Mammary microvascular endothelial cell (primary cell): Measurements from ENCODE around the genes RPL36, DUS3L and CLPP.

GRCh38 chr19:5111396-5111975 lies 142.6 kb downstream of the KDM4B start:
- RAMPAGE, long total RNA = no peak

GRCh38 chr19:5152181-5152929 lies 183.4 kb downstream of the KDM4B start:
- RAMPAGE, long total RNA = no peak

- RAMPAGE, long total RNA = no peak
Observed at GRCh38 chr19:5255950-5256579, 84.5 kb downstream of the PTPRS start.

GRCh38 chr19:5336411-5336922 lies 4.1 kb downstream of the PTPRS start:
- RAMPAGE, long total RNA = no peak

GRCh38 chr19:5537711-5538433 lies 82.7 kb downstream of the ZNRF4 start:
- RAMPAGE, long total RNA = no peak

GRCh38 chr19:5689893-5690397 lies at the start of gene RPL36:
Gene RPL36 (plus strand): TSS chr19:5690295.
- RAMPAGE, long total RNA = start-site peak on the plus strand at chr19:5690236-5690350, 10,608 and 6,003 reads in 2 replicates

DNA sequence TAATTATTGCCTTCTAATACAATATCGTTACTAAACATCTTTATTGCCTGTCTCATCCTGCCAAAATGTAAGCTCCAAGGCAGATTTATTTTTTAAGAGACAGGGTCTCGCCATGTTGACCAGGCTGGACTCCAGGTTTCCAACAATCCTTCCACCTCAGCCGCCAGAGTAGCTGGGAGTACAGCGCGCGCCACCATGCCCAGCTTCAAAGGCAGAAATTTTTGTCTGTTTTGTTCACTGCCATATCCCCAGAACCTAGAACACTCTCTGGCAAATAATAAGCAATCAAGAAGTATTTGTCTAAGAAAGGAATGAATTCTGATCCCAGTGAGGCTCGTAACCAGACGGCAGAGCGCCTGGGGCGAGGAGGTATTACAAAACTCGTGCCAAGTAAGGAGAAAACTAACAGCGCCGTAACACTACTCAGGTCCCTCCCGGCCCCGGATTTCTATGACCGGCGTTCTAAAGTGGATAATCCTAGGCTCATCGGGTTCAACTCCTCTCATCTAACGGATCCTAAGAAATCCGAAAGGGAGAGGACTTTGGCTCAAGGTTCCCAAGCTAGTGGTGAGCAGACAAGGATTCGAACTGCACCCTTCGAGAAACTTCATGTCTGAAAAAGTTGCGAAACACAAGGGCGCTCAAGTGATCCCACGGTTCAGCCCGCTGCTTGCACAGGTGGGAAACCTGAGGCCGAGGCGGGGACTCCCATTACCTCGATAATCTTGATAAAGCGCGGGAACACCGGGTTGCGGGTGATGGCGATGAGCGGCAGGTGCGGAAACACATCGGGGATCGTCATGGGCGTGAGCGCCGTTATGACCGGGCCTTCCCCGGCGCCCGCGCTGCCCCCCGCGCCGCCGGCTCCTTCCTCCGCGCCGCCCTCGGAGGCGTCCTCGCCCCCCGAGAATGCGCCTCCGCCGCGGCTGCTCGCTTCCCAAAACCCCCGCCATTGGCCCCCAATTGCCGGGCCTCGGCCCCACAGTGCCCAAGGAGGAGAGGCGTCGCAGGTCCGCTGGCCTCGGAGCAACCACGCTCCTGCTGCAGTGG lies 632 bp downstream of the LONP1 start:
- RAMPAGE, long total RNA = no peak

GRCh38 chr19:5791082-5791564 lies at the start of gene DUS3L:
Gene DUS3L (minus strand): TSS chr19:5791163.
- RAMPAGE, long total RNA = start-site peak on the minus strand at chr19:5791152-5791176, 862 and 118 reads in 2 replicates

DNA sequence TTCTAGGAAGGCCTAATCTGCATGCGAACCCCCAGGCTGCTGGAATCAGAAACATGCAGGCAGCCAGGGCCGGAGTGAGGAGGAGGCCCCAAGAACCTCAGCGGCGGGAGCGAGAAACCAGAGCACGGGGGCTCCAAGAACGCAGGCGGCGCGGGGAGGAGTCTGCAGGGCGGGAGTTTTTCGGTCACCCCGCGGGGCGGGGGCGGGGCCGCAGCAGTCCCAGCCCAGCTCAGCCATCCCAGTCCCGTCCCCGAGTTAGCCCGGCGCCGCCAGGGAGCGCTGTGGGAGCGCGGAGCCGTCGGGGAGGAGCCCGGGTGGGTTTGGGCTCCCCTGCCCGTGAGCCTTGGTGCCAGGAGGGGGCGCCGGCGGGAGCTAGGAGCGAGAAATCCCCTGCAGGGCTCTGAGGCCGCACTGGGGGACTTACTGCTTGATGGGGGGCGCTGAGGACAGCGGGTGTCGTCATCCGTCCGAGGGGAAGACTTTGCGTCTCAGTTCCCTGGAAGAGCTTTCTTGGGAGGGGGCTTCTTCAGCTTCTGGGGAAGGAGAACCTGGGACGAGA lies 911 bp upstream of the NRTN start:
- RAMPAGE, long total RNA = no peak

- RAMPAGE, long total RNA = no peak
Observed at GRCh38 chr19:5847233-5847746, 7.8 kb upstream of the FUT6 start.

DNA sequence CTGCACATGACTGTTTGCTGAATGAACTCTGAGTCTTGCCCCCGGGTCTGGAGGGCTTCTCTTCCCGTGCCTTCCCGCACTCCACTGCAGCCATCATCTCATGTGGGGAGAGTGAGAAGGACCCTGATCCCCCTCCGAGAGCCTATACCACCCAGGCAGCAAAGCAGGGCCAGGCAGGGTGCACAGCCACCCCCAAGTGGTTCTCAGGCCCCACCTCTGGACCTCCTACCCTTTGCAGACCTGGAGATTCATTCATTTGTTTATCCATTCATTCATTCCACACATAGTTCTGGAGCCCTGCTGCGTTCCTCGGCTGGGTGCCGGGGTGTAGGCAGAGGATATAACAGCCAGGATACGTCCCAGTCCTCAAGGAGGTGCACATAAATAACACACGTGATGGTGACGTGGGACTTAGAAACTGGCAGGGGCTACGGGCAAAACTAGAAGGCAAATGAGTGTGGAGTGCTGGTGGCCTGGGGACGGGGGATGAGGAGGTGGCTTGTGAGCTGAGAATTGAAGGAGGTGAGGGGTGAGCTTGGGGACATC lies 14.1 kb downstream of the NDUFA11 start:
- RAMPAGE, long total RNA = no peak

GRCh38 chr19:5894145-5894562 lies 9.4 kb downstream of the NDUFA11 start:
- RAMPAGE, long total RNA = no peak

DNA sequence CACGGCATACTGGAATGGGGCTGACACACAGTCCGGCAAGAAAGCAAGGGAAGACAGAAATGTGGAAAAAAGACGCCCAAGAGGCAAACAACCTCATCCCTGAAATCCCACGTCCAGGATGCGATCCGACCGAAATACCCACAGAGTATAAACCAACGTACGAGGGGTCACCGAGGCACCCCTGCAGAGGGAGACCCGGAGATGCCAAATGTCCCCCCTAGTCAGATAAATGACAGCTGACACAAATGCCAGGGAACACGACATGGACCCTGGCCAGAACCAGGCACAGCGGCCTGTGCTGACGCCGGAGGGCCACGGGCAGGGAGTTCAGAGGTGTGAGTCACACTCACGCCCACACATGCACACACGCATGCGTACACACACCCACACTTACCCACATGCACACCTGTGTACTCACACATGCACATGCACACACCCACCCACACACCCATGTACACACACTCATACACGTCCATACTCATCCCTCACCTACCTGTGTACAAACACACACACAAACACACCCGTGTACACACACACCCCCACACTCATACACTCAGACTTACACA lies 40.5 kb downstream of the MLLT1 start:
- RAMPAGE, long total RNA = no peak

DNA sequence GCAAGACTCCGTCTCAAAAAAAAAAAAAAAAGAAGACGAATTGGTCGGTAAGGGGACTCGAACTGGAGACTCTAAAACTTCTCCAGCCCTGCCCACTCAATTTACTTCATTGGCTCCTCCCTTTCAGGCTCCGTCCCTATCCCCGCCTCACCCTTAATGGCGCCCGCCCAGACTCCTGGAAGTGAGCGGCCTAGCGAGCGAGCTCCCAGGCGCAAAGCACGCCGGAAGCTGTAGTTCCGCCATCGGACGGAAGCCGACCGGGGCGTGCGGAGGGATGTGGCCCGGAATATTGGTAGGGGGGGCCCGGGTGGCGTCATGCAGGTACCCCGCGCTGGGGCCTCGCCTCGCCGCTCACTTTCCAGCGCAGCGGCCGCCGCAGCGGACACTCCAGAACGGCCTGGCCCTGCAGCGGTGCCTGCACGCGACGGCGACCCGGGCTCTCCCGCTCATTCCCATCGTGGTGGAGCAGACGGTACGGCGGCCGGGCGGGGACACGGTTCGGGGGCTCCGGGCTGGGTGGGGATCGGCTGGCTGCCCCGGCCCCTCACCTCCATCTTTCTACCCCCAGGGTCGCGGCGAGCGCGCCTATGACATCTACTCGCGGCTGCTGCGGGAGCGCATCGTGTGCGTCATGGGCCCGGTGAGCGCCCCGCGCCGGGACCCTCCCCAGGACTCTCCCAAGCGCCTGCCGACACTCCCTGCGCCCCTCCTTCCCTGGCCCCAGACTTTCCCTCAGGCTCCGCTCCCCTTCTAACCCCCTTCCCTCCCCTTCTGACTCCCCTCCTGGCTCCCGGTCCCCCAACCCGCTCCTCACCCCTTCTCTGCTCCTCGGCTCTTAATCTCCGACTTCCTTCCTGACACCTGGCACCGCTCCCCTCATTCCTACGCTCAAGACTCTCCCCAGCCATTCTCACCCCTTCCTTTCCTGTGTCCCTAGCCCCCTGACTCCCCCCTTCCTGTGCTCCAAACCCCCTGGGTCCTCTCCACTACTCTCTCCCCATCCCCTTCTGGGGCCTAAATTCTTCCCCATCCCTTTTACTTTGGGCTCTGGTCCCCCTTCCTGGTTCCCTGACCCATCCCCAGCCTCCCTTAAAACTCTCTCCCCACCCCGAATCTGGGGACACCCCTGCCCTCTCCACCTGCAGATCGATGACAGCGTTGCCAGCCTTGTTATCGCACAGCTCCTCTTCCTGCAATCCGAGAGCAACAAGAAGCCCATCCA lies at the start of gene CLPP:
Gene CLPP (plus strand): TSS at position 231 of the 1,222 bp plus-strand sequence.
- RAMPAGE, long total RNA = start-site peak on the plus strand centred at position 349 of the sequence, 432 bp wide, 919 and 724 reads in 2 replicates

DNA sequence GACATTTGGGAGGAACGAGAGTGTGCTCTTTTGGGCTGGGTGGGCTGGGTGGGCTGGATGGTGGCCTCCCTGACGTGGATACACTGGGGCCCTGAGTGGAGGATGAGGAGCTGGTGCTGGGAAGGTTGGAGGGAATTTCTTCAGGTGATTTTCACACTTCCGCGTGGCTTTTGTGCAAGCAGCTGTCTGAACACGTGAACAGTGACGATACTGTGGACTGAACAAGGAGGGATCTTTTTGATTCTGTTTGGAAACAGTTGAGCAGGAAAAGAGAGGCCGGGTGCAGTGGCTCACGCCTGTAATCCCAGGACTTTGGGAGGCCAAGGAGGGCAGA lies 9.0 kb upstream of the GTF2F1 start:
- RAMPAGE, long total RNA = no peak

DNA sequence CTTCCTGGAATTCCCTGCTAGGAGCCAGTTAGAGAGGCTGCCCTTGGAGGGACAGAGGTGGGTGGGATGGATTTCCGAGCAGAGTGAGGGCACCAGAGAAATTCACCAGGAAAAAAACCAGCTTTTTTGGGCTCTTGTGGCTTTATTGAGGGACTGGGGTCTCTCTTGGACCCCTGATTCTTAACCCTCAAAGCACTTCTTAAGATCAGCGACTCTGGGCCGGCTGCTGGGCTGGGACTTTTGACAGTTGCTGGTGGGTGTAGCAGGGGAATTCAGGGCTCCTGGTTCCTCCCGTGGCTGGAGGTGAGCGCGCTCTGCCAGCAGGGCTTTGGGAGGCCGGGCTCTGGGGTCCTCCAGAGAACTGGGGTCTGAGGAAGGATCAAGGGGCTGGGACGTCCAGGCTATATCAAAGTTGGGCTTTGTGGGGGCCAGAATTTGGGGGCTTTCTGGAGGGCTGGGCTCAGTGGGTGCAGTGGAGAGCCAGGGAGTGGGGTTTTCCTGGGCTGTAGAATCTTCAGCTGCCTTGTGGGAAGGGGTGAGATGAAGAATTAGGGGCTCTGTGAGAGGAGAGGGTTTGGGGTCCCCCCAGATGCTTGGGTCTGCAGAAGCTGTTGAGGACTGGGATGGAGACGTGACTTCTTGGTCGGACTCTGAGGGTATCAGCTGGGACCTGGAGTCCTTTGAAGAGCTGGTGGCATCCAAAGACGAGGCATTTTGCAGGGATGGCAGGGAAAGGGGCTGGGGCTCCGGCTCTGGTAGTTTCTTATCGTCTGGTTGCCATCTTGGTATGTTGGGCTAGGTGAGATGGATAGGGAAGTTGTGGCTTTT lies 3.5 kb downstream of the CRB3 start:
- RAMPAGE, long total RNA = no peak

- RAMPAGE, long total RNA = no peak
Observed at GRCh38 chr19:6489323-6489764, 7.8 kb upstream of the DENND1C start.

- RAMPAGE, long total RNA = no peak
Observed at GRCh38 chr19:6517810-6518532, 12.9 kb upstream of the TNFSF9 start.

DNA sequence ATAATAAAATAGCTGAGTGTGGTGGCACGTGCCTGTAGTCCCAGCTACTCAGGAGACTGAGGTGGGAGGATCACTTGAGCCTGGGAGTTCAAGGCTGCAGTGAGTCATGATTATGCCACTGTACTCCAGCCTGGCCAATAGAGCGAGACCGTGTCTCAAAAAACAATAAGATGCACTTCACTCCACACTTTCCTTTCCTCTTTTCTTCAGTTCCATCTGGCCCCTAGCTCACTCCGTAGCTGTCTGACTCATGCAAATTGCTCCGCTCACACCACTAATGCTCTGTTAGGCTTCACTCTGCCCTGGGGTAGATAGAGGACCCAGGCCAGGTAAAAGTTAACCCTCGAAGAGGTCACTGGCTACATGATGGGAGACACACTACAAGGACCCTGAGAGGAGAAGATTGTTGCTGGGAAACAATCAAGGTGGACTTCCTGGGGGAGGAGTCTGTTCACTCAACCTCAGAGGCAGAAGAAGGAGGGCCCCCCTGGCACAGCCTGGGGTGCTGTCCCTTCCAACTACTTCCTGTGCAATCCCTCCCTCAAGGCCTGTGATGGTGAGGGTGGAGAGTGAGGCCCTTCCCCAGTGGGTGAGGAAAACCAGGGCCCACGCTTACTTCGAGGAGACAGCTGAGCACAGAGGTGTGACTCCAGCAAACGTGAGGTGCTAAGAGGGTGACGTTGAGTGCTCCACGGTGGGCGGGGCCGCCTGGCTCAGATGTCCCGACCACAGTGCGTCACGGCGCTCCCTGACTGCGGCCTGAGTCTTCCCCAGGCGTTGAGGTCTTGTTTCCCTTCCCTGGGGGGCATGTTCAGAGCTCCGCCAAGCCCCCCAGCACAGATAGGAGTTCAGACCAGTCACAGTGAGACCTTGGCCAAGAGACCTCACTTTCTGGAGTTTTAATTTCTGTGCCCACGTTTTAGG lies 8.8 kb upstream of the TNFSF9 start:
- RAMPAGE, long total RNA = no peak

DNA sequence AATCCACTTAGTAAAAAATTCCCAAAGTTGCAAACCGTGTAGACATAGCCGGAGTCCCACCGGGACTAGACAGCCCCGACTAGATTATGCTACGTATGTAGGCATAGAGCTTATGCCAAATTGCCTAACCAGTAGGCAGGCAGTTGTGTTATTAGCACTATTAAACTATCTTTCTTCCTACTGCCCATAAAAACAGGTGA lies 9.7 kb upstream of the CD70 start:
- RAMPAGE, long total RNA = no peak